Measurements from ENCODE around the gene GTF3C4.

DNA sequence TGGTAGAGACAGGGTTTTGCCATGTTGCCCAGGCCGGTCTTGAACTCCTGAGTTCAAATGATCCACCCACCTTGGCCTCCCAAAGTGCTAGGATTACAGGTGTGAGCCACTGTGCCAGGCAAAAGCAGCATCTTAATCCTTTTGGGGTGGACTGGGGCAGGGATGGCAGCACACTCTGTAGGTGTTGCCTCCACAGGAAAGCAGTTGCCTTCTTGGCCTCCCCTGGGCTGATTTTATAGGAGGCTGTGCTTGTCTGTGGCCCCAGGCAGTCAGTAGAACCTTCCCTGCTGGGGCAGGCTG lies 49.7 kb downstream of the PRRC2B start:
- PRO-cap, result no peak
- RAMPAGE, long total RNA, result no peak

DNA sequence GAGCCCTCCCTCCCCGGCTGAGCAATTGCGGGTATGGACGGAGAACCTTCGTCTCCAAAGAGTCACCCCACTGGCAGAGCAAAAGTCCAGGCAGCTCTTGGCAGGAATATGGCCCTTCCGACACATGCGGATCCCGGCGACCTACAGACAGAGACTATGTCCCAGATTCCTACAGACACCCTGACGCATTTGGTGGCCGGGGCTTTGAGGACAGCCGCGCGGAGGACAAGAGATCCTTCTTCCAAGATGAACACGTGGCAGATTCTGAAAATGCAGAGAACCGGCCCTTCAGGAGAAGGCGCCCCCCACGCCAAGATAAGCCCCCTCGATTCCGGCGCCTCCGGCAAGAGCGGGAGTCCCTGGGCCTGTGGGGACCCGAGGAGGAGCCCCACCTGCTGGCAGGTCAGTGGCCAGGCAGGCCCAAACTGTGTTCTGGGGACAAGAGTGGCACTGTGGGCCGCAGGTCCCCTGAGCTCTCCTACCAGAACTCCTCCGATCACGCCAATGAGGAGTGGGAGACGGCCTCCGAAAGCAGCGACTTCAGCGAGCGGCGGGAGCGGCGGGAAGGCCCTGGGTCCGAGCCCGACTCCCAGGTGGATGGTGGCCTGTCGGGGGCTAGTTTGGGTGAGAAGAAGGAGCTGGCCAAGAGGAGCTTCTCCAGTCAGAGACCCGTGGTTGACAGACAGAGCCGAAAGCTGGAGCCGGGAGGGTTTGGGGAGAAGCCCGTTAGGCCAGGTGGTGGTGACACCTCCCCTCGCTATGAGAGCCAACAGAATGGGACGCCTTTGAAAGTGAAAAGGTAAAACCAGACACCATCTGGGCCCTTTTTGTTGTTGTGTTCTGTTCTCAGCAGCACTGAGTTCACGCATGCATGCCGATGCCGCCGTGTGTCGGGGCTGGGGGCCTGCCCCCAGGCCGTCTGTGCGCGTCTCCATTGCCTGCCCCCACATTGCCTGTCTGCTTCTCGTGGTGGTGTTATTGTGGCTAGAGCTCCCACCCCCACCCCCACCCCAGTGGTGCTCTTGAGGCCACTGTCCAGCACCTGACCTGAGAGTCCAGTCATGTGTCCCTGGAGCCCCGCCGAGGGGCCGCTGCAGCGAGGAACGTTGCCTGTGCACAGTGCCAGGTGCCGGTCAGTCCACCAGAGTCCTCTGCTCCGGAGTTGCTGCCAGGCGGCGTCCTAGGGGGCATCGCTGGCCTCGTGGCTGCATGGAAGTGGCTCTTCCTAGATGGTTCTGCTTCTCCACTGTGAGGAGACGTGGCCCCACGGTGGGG lies 26.5 kb upstream of the POMT1 start:
- PRO-cap, result no peak
- RAMPAGE, long total RNA, result no peak

GRCh38 chr9:131496076-131497108 lies 6.3 kb upstream of the POMT1 start:
- PRO-cap, result no peak
- RAMPAGE, long total RNA, result no peak

GRCh38 chr9:131584128-131584719 lies 38.9 kb downstream of the PRRT1B start:
- PRO-cap, result no peak
- RAMPAGE, long total RNA, result no peak

DNA sequence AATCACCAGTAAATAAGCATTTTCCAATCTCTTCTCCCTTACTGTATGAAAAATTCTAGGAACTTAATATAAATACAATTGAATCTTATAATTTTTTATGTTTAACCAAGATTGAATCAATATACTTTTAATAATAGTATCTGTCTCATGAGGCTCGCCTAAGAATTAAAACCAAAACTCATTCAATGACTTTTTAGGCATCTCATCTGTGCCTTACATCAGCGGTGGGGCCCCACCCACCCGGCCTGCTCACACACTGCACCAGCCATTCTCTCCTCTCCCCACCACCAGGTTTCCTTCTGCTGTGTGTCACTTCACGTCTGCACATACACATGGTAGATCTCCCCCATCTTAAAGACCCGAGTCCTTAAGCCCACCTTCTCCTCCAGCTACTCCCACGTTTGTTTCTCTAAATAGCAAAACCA lies 78.0 kb downstream of the RAPGEF1 start:
- PRO-cap, result no peak
- RAMPAGE, long total RNA, result no peak

DNA sequence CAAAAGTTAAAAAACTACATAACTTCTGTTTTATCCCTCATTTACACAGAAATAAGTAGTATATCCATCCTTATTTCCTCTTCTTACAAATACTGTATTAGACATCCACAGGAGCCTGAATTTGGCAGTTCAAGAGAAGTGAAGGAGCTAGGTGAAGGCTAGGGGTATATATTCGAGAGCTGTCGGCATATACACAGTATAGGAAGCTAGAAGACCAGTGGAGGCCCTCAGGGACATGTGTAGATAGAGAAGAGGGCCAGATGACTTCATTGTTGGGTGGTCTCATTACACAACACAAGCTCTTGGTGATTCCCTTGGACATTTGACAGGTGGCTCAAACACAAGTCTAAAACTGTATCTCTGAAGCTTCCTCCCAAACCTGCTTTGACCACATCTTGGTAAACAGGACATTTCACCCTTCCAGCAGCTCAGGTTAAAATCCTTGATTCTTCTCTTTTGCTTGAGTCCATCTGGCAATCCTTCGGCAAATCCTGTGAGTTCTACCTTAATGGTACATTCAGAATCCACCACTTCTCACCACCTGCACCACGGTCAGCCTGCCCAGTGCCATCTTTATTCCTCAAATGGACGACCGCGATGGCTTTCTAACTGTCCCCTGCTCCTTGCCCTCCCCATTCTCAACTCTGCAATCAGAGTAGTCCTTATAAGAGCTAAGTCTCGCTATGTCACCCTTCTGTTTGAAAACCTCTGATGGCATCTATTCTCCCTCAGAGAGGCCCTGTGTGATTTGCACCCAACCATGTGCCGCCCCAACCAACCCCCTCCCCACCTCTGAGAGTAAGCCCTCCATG lies 74.8 kb downstream of the RAPGEF1 start:
- PRO-cap, result no peak
- RAMPAGE, long total RNA, result no peak

DNA sequence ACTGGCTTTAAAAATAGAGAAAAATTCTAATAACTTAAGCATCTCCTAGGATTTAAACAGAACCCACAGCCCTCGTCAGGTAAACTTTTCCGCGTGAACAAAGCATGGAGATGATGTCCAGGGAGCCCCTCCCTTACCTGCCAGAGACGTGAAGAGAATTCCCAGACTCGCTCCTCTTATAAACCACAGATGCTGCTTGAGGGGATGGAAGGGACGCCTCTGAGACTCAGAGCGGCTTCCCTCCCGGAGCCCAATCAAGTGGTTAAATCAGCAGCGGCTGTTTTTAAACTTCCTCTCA lies 71.9 kb downstream of the RAPGEF1 start:
- PRO-cap, result no peak
- RAMPAGE, long total RNA, result no peak

- PRO-cap, result no peak
- RAMPAGE, long total RNA, result no peak
Observed at GRCh38 chr9:131707044-131707361, 32.9 kb downstream of the RAPGEF1 start.

DNA sequence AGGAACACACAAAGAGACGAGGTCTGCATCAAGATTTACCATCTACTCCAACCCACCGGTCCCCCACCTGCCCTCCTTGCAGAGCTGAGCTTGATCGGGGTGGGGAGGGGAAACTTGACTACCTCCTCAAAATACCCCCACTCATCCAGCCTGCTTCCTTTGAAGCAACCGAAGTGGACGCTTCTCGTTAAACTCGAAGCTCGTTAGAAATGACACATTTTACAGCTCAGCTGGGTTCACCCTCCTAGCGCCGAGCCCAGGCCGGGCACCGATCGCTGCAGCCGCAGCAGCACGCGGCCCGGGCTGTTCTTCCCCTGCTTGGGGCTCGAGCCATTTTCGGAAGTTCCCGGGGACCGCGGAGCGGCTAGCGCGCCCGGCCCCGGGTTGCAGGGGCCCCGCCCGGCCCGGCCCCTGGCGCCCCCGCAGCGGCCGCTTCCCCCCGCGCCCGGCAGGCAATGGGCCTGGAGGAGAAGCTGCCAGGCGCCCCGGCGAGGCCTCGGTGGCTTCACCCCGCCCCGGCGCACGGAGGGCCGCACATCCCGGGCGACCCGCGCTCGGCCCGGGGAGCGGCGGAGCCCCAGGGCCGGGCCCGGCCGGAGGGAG lies 630 bp downstream of the RAPGEF1 start:
- PRO-cap, result bidirectional peak, plus-strand start at position 451 of the sequence, minus-strand start at position 457 of the sequence
- RAMPAGE, long total RNA, result no peak

GRCh38 chr9:131869169-131869659 lies 129.3 kb upstream of the RAPGEF1 start:
- PRO-cap, result no peak
- RAMPAGE, long total RNA, result no peak

- PRO-cap, result no peak
- RAMPAGE, long total RNA, result no peak
Observed at GRCh38 chr9:131893740-131894514, 154.1 kb upstream of the RAPGEF1 start.

GRCh38 chr9:132141083-132142407 lies 20.3 kb upstream of the NTNG2 start:
- PRO-cap, result no peak
- RAMPAGE, long total RNA, result no peak

- PRO-cap, result no peak
- RAMPAGE, long total RNA, result no peak
Observed at GRCh38 chr9:132327992-132328629, 26.7 kb downstream of the SETX start.

DNA sequence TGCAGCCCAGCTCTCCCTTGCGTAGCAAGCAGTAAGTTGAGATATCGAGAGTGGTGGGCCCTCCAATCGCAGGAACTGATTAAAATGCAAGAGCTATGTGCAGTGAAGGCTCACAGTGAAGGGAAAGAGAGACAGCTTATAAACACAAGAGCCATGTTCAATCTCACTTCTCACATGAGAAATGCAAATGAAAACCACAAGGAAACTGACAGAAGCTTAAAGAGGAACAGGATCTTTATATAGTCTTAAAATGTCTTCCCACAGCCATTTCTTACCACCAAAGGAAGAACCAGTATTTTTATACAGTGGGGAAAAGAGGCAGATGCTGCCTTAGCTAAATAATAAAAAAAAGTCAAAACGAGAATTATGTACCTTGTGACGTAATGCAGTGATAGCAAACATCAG lies 24.6 kb downstream of the TTF1 start:
- PRO-cap, result no peak
- RAMPAGE, long total RNA, result no peak

- PRO-cap, result unidirectional peak, minus-strand start at chr9:132499209
- RAMPAGE, long total RNA, result no peak
Observed at GRCh38 chr9:132498962-132499464, 83.4 kb upstream of the BARHL1 start.

- PRO-cap, result bidirectional peak, plus-strand start at chr9:132670081, minus-strand start at chr9:132669983; bidirectional peak, plus-strand start at chr9:132670506, minus-strand start at chr9:132670401
- RAMPAGE, long total RNA, result no peak
Observed at GRCh38 chr9:132669806-132670787, at the start of gene GTF3C4. Gene GTF3C4, plus strand, starts transcription at chr9:132670464.

DNA sequence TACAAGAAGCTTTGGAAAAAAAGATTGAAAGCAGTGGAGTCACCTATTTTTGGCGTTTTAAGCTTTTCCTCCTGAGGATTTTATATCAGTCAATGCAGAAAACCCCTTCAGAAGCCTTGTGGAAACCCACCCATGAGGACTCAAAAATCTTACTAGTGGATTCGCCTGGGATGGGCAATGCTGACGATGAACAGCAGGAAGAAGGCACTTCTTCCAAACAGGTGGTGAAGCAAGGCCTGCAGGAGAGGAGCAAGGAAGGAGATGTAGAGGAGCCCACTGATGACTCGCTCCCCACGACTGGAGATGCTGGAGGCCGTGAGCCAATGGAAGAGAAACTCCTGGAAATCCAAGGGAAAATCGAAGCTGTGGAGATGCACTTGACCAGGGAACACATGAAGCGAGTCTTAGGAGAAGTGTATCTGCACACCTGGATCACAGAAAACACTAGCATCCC lies 9.1 kb downstream of the GTF3C4 start:
- PRO-cap, result no peak
- RAMPAGE, long total RNA, result no peak

GRCh38 chr9:132794090-132794530 lies 84.0 kb downstream of the AK8 start:
- PRO-cap, result no peak
- RAMPAGE, long total RNA, result no peak

GRCh38 chr9:132798901-132799428 lies 79.1 kb downstream of the AK8 start:
- PRO-cap, result no peak
- RAMPAGE, long total RNA, result no peak

- PRO-cap, result no peak
- RAMPAGE, long total RNA, result no peak
Observed at GRCh38 chr9:132809195-132809986, 68.7 kb downstream of the AK8 start.

All from urinary bladder (tissue), 3 donors.